Mononuclear cell (primary cell): ENCODE measurements around a stretch of chr6.

GRCh38 chr6:56515343-56515865 is 268.0 kb upstream of the COL21A1 start:
- RRBS = no CpG with 5 or more reads among the region's 6 CpGs

DNA sequence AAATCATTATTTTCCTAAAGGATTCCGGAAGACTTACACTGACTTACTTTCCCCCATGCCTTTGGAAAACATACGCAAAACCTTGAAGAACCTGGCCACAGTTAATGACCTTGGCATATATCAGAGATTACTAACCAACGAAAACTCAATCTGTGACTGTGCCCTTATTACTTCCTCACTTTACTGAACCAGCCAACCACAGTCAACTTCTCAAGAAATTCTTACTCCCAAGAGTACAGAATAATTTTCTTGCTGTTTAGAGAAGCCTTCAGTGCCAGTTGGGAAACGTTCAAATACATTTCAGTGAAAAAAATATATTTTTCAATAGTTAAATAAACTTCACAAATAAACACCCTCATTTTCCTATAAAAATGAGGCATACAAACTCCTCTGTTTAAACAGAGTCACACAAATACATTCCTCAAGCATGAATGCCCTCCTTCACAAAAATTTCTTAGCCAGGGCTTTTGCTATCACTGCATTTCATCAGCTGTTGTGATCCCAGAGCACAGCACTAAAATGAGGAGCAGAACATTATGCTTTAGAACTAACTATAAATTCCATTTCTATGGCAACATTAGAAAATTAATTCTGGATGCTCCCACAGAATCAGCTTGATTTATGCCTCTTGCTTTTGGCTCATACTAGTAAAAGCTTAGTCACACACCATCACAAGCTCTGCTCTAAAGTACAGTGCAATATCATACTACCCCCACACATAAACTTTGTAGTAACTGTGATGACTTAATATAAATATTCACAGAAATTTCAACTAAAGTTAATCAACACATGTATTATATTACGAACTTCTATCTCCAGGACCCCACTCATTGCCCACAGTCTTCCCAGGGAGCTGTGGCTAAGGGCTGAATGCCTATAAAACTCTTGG is 277.8 kb upstream of the COL21A1 start:
- RRBS = no CpG with 5 or more reads among the region's 5 CpGs

- RRBS = 2% methylated on average over 24 of the region's 45 CpGs
Measured at GRCh38 chr6:56542281-56543133, 295.1 kb upstream of the COL21A1 start.

DNA sequence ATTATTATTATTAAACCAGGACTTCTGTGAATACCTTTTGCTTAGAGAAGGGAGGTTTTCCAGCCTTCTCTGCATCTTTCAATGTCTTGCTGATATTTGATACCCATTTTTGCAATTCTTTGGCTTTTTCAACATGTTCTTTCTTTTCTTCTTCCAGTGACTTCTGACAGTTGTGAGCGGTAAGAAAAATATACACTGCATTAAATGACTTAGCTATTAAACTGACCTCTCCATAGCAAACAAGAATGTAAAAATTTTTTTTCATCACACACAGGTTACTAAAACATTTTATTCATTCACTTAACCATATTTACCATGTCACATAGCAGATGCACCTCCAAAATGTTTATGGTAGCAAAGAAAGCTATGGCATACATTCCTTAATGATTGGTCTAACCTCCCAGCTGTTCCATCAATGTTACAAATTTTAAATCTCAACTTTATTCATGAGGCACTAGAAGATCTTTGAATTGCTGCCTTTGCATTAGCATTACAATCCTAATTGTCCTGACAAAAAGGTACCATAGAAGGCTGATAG is 340.2 kb downstream of the DST start:
- RRBS = no CpG with 5 or more reads among the region's 1 CpG

DNA sequence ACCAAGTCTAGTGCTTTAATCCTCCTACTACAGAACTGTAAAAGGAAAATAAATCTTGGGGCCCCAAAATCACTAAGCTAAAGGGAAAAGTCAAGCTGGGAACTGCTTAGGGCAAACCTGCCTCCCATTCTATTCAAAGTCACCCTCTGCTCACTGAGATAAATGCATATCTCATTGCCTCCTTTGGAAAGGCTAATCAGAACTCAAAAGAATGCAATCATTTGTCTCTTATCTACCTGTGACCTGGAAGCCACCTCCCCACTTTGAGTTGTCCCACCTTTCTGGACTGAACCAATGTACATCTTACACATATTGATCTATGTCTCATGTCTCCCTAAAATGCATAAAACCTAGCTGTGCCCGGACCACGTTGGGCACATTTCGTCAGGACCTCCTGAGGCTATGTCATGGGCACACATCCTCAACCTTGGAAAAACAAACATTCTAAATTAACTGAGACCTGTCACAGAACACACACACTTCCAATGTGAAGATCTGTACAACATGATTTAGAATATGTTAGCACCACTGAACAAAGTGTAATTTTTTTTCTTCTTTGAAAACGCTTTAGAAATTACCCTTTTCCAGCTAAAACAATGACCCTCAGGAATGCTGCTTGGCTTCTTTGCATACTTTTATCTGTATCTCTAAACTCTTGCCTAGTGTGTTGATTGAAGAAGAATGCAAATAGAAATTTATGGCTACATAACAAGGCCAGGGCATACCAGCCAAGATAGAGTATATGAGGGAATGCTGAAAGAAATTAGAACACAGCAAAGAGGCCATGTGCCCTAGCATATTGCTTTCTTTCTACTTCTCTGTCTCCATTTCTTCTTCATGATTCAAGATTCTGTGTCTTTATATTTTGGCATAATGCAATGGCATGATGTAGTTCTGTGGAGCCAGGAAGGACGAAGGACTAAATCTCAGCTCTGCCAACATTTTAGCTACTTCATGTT is 227.4 kb downstream of the DST start:
- RRBS = no CpG with 5 or more reads among the region's 5 CpGs

GRCh38 chr6:56953350-56954035 is 1.1 kb downstream of the DST start:
- RRBS = no CpG with 5 or more reads among the region's 19 CpGs

- RRBS = no CpG with 5 or more reads among the region's 30 CpGs
Measured at GRCh38 chr6:56954036-56954446, 589 bp downstream of the DST start.

DNA sequence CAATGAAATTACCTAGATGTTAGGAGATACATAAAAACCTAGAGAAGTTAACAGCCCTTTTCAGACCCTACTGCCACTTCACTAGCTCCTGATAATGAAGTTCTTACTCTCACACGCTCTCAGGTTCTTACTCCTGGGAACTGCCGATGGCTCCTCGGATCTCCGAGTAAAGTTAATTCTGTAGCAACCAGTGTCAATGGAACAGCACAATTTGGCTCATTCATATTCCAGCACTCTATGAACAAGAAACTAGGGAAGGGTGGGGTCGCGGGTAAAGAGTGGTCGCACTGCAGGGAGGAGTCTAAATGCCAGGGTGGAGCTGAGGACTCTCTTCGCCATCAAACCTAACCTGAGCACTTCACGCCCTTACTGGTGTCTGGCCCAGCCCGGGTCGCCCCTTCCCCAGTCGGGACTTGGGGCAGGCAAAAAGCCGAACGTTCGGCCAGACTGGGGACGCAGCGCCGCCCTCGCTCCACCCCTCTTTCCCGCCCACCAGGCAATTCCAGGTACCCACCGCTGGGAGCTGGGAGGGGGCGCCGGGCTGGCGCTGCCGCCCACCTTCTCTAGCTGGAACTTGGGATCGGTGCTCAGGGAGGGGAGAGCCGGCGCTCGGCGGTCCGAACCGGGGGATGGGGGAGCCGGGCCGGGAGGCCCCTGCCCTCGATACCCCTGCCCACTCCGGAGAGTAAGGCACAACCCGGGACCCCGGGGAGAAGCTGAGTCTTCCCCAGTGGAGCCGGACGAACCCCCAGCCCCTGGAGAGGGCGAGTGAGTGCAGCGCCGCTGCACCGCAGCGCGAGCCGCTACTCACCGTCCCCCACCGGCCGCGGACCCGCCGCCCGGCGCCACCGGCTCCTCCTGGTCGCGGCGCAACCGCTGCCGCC is 653 bp downstream of the RAB23 start:
- RRBS = 1% methylated on average over 16 of the region's 61 CpGs

- RRBS = no CpG with 5 or more reads among the region's 3 CpGs
Measured at GRCh38 chr6:57423213-57423610, 105.8 kb downstream of the PRIM2 start.

DNA sequence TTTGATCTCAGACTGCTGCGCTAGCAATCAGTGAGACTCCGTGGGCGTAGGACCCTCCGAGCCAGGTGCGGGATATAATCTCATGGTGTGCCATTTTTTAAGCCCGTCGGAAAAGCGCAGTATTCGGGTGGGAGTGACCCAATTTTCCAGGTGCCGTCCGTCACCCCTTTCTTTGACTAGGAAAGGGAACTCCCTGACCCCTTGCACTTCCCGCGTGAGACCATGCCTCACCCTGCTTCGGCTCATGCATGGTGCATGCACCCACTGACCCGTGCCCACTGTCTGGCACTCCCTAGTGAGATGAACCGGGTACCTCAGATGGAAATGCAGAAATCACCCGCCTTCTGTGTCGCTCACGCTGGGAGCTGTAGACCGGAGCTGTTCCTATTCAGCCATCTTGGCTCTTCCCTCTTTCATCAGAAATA is 1663.9 kb downstream of the KHDRBS2 start:
- RRBS = no CpG with 5 or more reads among the region's 20 CpGs

- RRBS = no CpG with 5 or more reads among the region's 4 CpGs
Measured at GRCh38 chr6:63509687-63510106, 62.6 kb upstream of the PTP4A1 start.

DNA sequence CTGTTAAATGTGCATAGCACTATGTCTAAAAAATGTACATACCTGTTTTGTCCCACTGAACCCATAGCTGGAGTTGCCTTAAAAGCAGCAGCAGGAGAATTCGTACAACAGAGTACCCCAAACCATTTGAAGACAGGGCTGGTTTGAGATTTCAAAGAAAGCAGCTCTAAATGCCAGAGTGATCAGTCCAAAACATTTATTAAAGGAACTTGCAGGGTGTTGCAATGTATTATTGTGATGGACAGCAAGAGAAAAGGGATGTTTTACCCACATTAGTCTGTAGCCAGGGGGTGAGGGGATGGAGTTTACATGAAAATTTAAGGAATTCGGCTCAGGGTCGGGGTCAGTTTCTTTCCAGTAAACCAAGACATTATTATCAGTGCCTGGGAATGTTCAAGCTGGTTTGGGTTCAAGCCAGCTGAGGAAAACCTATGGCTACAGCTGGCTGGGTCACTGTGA is 6.2 kb upstream of the PTP4A1 start:
- RRBS = no CpG with 5 or more reads among the region's 3 CpGs

GRCh38 chr6:63576243-63577051 is 4.2 kb downstream of the PTP4A1 start:
- RRBS = no CpG with 5 or more reads among the region's 6 CpGs

GRCh38 chr6:63582850-63583551 is 10.7 kb downstream of the PTP4A1 start:
- RRBS = no CpG with 5 or more reads among the region's 5 CpGs

DNA sequence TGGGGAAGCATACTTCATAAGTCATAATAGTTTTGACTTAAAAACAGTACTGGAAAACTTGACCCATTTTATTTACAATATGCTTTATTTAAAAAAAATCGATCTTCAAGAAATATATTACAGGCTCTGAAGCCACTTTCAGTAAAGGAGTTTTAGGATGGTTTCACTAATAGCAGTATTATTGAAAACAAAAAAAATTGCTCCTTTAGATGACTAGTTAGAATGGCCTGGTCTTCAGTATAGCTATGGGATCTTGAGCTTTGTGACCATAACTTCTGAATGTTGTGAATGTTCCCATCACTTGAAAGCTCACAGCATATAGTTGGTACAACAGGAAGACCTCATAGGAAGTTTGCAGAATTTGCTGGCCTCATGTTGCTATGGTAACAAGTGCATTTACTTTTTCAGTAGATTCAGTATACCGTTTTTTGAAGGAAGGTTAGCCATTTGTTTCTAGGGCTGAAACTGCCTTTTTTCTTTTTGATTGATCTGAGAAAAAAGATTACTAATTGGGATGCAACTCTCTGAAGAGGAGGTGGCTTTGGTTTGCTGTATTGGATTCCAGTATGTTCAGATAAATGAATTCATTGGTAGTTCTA is 8.2 kb downstream of the PHF3 start:
- RRBS = no CpG with 5 or more reads among the region's 2 CpGs

DNA sequence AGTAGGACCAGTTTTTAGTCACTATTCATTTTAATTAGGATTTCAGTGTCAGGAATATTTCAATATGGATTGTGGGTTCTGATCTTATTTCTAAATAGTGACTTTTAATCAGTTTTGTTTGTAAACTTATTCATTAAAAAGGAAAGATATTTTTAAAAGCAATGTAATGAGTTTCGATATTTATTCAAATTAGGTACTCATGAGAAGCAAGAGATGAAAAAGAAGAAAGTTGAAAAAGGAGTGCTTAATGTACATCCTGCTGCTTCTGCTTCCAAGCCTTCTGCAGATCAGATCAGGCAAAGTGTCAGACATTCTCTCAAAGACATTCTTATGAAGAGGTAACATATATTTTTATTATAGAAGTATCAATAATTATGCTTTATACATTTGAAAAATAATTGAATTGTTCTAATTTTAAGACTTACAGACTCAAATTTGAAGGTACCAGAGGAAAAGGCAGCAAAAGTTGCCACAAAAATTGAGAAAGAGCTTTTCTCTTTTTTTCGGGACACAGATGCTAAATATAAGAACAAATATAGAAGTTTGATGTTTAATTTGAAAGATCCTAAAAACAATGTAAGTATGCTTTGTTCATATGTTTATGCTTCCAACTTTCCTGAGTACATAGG is 62.5 kb downstream of the PHF3 start:
- RRBS = no CpG with 5 or more reads among the region's 2 CpGs

- RRBS = no CpG with 5 or more reads among the region's 9 CpGs
Measured at GRCh38 chr6:63799665-63800265, 164.2 kb downstream of the PHF3 start.

DNA sequence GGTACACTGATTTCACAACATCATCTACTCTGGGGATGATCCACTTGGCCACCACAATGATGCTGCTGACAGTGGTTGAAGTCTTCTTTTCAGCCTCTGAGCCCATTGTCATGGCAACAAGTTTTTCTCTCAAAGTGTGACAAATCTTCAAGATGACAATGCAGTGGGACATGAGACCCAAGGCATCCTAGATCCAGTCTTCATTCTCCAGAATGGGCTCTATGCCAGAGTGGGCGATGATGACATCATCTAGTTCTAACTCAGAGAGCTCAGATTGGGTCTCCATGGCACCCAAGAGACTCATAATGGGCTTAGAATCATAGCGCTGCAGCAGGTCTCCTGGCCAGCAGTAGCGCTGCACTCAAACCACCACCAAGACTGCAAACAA is 567.9 kb upstream of the ZC3H11C start:
- RRBS = no CpG with 5 or more reads among the region's 3 CpGs

DNA sequence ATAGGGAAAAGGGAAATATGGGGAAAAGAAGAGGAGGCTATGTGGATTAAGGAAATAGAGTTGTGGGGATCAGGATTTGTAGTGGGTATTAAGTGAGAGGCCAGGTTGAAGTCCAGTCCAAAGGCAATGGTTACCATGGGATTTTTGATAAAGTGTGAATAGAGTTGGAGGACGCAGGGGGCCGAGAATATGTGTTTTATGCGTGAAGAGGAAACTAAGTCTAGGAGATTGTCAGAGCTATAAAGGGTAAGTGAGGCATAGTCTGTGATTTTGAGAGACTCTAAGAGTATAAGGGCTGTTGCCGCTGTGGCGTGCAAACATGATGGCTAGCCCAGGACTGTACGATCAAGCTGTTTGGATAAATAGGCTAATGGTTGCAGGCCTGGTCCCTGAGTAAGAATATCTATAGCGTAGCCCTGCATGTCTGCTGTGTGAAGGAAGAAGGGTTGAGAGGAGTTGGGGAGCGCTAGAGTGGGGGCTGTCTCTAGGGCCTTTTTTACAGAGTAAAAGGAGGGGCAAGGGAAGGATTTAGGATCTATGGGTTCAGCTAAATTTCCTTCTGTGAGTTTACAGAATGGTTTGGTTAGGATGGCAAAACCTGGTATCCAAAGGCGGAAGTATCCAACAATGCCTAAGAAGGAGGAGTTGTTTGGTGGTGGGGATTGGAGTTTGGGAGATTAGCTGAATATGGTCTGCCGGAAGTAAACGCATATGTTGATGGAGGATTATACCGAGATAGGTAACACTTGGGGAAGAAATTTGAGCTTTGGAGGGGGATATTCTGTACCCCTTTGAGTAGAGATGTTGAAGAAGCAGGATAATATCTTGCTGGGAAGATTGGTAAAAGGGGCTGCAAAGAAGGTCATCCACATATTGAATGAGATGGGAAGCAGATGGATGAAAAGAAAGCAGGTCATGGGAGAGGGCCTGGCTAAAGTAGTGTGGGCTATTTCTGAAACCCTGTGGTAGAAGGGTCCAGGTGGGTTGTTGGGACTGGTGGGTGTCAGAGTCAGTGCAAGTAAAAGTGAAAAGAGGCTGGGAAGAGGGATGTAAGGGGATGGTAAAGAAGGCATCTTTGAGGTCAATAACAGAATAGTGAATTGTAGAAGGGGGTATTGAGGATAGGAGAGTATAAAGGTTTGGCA is 749.5 kb upstream of the ADGRB3 start:
- RRBS = no CpG with 5 or more reads among the region's 12 CpGs